LHCN-M2 (cell line): ENCODE measurements around the gene PLN.

DNA sequence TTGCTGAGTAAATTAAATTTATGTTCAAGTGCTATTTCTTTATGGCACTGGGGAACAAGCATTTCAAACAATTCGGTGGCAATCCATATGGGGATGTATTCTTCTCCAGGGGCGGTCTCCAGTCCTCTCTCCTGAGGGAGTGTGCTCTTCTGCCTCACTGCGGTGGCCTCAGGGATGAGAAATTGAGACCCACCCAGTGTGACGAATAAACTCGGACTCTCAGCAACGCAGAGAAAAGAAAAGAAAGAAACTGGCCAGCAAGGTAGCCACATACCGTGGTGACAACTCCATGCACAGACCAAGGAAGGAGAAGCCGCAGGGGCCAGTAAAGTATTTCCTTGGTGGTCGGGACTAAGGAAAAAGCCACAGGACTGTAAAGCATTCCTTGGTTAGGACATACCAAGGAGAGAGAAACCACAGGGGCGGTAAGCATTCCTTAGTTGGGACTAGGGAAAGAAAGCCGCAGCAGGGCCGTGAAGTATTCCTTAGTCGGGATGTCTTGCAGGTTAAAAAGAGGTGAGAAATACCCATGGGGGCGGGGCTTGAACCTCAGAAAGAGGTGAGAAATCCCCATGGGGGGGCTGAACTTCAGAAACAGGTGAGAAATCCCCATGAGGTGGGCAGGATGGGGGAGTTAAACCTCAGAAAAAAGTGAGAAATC, 13.6 kb upstream of the GOPC start:
- RAMPAGE, long total RNA = no peak

DNA sequence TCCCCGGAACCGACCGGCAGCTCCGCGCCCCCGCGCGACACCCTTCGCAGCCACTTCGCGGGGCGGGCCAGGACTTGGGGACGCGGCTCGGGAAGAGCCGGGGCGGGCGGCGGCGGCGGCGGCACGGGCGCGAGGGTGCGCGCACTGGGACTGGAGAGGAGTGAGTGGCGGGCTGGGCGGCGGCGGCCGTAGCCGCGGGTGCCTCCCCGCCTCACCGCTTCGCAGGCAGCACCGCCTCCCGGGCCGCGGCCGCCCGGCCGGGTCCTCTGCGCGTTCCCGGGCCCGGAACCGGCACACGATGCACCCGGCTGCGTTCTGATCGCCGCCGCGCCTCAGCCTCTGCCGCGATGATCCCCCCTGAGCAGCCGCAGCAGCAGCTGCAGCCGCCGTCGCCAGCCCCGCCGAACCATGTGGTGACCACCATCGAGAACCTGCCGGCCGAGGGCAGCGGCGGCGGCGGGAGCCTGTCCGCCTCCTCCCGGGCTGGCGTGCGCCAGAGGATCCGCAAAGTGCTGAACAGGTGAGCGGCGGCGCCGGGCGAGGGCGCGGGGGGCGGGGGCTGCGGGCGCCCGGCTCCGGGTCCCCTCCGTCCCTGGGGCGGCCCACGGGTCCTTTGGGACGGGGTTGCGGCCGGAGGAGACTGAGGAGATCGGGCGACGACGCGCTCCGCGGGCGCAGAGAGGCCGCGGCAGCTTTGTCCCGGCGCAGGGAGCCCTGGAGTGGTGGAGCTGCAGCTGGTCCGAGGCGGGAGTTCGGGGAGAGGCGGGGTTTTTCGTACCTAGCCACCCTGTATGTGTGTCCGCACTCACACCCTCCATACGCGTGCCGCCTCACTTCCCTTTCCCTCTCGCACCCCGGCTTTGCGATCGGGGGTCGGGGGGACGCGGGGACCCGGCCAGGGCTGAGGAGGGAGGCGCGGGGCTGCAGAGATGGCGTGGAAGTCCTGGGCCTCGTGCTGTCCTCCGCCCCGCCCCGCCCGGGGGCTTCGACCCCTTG, 614 bp downstream of the SLC35F1 start:
- RAMPAGE, long total RNA = no peak

DNA sequence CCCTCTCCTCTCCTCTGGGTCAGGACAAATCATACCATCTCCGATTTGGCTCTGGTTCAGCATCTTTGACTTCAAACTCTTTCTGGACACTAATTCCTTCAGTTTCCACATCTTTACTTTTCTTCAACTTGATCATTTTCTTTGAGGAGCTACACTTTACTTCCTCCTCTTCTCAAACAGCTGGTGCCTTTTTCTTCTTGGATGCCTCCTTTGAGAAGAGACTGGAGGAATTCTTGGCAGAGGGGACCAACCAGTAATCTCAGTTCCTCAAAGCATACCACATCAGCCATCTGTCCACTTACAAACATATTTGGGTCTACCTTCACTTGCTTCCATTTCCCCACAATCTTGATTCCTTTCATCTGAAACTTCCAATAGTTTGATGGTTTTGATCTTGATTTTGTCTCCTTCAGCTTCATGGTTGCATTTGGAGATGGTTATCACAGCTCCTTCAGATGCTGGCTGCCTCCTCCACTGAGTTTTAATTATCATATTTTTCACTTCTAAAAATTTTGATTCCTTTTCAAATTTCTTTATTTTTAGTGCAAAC, 93.4 kb upstream of the PLN start:
- RAMPAGE, long total RNA = no peak

DNA sequence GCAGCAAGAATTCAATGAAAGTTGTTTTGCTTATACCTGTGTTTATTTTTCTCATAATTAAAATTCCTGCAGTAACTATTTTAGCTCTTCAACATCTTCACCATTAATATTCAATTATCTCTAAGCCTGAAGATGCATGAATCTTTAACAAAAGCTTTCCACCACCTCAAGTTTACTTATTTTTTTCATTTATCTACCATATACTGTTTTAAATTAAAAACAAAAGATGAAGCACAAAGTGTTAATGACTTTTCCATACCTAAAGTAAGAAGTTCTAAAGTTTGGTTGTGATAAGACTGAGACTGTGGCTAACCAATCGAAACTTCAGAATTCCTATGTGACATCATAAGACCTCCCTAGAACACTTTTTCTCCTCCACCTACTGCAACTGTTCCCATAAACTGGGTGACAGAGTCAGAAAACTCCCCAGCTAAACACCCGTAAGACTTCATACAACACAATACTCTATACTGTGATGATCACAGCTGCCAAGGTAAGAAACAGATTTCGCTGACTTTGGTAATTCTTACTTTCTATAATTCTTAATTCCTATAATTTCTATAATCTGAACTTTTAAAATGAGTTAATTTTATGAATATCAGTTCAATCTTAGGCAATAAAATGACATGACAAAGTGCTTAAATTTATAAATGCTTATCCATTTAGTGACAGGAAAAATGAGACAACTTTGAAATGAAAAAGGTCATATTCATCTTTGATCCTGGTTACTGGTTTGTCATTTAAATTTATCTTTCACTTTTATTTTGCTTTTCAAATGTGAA, at the start of gene PLN:
PLN (plus strand) TSS at position 397 of the 782 bp plus-strand sequence.
- RAMPAGE, long total RNA = no peak

DNA sequence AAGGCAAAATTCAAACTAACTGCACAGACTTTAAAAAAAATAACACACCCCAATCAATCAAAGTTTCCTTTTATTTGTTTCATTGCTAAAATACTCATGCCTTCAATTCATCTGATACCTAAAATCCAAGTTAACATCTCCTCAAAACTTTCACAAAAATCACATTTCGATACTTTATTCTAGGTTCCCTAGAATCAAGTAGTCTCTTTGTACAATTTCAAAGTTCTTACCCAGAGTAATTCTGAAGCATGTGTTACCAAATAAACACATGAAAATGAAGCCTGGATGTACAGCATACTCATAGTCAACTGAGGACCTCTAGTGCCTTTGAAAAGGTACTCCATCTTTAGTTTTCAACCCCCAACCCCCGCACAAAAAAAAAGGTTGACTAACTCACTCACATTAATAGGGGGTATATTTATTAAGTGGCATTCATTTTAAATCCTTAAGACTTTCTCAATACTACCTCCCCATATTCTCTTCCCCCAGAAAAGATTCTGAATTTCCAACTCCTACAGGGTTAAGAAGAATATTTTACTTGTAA, 2.9 kb downstream of the PLN start:
- RAMPAGE, long total RNA = no peak

DNA sequence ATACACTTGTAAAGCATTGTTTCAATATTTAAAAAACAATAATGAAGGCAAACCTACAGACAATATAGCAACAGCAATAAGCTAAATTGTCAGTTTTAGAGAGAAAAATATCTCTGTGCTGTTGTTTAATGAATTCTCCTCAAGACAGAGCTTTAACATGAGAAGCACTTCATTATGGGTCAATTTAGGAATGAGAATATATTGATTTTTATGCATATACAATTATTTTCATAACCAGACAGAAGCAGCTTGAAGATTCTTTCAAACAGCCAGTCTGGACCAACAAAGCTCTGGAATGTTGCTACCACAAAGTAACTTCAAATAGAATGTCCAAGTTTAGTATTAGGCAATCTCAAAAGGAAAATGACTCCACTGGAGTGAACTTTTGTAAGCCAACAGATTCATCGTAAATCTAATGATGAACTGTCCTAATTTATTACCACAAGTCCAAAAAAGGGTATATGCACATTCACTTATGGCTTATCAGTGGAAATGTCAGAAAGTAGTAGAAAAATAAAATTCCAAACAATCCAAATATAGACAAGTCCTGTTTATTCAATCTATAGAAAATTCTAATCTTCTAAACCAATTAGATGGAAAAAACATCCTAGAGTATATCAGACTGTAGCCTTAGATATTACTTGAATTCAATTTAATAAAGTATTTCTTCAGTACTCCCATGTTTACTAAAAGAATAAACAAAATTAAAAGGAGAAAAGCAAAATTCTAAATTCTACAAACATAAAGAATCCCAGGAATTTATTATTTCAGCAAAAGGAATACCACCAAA, 3.6 kb downstream of the PLN start:
- RAMPAGE, long total RNA = no peak

- RAMPAGE, long total RNA = no peak
Observed at GRCh38 chr6:118555920-118556243, 7.8 kb downstream of the PLN start.

DNA sequence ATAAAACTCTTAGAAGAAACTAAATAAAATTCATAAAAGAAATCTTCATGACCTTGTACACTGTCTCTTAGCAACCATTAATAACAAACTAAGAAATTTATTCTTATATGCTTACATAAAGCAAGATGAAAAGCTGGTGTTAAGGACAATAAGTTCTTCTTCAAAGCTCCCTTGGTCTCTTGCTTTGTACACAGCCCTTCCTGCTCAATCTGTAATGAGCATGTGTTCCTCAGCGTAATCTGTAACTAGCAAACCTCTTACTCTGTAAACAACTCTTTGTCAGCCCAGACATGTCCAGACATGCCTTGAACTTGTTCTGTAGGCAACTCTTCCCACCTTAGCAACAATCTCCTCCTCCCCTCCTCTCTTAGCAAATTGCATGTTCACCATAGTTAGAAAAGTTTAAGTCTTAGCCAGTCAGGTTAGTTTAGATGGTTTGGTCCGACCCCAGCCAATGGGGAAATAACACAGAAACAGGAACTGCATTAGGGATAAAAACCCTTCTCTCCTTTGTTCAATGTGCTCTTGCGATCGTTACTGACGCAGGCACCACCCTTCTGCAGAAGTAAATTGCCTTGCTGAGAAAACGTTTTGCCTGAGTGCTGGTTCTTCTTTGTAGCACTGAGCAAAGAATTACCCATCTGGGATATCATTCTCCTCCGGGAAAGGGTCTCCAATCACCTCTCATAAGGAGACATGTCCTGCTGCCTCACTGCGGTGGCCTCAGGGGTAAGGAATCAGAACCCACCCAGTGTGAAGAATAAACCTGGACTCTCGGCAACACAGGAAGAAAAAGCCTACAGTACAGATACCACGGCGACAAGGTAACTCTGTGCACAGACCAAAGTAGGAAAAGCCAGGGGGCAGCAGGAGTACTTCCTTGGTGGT, 26.0 kb downstream of the PLN start:
- RAMPAGE, long total RNA = no peak

- RAMPAGE, long total RNA = no peak
Observed at GRCh38 chr6:118664902-118665505, 13.6 kb upstream of the CEP85L start.

DNA sequence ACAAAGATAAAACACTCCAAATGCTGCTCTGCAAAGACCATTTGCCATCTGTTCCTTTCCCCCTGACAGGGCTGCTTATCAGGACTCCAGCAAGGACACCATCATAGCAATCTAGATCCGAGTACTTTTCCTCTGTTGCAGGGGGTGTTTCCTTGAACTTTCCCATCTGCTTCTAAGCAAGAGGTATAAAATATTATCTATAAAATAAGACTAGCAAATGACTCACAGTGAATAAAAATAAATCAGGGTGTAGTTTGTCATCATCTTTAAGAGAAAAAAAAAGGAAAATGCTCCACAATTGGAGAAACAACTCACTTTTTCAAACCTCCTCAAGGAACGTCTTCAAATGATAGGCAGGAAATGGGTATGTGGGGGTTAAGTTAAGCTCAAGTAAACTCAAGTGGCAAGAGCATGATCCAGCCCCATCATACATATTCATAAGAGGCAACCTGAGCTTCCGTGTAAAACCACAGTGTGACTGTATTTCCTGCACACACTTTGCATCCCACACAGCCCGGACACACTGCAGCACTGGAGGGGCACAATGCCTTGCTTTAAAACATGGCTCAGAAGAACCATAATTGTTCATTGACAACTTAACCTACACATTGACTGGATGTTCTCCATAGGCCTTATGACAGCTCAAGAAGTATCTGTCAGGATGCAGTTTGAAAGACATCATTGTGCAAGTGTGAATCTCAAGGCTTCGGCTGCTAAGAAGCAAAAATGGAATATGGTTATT, 58.5 kb upstream of the CEP85L start:
- RAMPAGE, long total RNA = no peak

- RAMPAGE, long total RNA = no peak
Observed at GRCh38 chr6:118894838-118895465, 1.0 kb downstream of the ASF1A start.

- RAMPAGE, long total RNA = no peak
Observed at GRCh38 chr6:119273437-119273903, 76.1 kb downstream of the MAN1A1 start.

DNA sequence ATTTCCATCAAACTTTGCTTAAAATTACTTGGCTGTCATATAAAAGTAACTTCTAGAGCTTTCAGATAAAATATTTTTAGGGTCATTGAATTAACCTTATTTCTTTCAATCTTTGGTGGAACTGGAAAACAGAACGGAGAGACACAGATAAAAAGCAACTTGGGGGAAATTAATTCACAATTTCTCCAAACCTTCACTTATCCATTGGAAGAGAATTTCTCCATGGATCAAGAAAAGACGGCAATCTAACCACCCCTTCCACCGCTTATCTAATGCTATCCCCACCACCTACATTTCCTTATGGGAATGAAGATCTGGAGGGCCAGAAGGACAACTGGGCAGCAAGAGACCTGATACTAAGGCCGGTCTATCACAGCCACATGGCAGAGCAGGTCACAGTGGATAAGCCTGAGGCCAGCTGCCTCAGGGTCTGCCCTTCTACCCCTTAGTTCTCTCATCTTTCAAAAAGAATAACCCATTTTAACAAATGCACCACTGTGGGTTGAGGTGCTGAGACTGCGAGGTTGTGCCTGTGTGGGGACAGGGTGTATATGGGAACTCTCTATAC, 37.2 kb downstream of the MAN1A1 start:
- RAMPAGE, long total RNA = no peak

GRCh38 chr6:119312847-119313562, 36.6 kb downstream of the MAN1A1 start:
- RAMPAGE, long total RNA = no peak

DNA sequence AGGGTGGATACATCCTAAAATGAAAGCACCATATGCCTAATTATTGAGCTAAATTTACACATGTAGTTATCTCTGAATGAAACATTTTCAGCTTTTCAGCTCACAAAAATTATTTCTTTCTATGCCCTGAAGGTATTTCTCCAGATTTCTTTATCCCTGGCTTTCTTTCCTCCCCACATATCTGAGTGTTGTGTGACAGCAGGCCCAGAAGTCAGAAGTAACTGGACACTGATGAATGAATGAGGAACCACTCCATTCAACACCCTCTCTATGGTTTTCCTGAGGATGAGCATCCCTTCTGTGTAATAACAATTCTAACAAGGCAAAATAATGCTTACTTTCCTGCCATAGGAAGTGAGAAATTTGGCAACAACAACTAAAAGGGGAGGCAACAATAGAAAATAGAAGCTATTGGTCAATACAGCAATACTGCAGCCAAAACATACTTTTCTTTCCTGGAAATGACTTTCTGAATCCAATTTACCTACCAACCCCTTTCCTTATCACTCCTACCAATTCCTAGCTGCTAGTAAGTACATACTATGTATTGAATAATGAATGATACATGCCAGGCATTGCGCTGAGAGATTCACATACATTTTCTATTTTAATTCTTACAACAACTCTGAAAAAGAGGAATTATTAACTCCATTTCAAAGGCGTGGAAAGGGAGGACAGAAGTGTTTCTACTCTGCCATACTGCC, 14.7 kb downstream of the MAN1A1 start:
- RAMPAGE, long total RNA = no peak

DNA sequence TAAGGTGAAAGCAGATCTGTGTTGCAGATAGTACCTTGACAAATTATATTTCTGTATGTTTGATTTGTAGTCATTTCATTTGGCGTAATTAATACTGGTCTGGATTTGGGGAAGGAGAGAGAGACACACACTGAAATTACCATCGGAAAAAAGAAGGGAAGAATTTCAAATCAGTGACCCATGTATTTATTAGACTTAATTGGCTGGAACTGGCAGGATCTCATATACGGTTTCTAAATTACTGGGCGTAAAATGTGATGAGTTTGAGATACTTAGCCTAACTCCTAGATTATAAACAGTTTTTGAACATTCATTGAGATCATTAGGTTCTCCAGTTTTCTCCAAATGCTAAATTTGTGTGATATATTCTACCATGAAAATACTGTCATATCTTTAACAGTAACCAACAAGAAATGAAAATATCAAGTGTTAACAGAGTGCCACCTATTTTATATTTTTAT, 6.0 kb upstream of the MAN1A1 start:
- RAMPAGE, long total RNA = no peak

GRCh38 chr6:119498335-119498757, 148.8 kb upstream of the MAN1A1 start:
- RAMPAGE, long total RNA = no peak

GRCh38 chr6:120931395-120931777, 402.9 kb downstream of the TBC1D32 start:
- RAMPAGE, long total RNA = no peak

- RAMPAGE, long total RNA = no peak
Observed at GRCh38 chr6:121437685-121438869, 2.6 kb downstream of the GJA1 start.

GRCh38 chr6:121448024-121448438, 12.6 kb downstream of the GJA1 start:
- RAMPAGE, long total RNA = no peak